Measurements from ENCODE around the genes CPED1, PTPRZ1, FEZF1, CADPS2 and TMEM229A.

- PRO-cap, 2 experiments, result no peak in any of the 2 experiments
Measured at GRCh38 chr7:117830436-117830934, 42.8 kb downstream of the CTTNBP2 start.

DNA sequence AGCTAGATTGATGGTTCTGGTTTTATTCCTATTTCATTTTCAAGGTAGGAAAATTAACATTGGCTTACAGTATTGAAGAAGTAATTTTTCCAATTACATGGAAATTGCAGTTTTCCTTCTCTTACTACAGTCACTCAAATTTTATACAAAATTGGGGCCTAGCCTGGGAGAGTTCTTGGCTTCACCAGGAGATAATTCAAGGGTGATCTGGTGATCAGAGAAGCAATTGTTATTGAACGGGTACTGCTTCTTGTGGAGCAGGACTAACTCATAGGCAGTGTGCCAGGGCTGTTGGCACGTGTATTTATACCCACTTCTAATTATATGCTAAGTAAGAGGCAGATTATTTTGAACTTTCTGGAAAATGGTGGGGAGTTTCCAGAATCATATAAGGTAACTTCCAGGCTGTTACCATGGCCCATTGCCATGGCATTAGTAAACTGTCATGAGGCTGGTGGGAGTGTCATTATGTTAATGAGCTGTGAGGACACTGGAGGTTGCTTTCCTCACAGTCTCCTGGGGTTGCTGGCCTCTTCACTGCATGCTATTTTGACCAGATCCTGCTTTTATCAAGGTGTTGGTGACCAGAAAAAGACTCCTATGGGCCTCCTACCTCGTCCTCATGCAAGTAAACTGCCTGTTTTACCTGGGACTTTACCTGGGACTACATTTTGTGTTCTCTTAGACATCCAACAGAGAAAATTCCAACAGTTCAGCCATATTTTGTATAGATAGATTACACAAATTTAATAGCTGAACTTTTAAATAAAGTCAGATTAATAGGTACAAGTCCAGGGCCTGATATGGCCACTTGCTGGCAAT lies 122.6 kb downstream of the KCND2 start:
- PRO-cap, 2 experiments, result no peak in any of the 2 experiments

- PRO-cap, 2 experiments, result peak in 1 of 2 experiments; most common plus-strand start chr7:120988689 (in 1); most common minus-strand start chr7:120988678 (in 1)
Measured at GRCh38 chr7:120988553-120989487, at the start of gene CPED1. TSS of gene CPED1 (plus strand) at chr7:120988711.

- PRO-cap, 2 experiments, result no peak in any of the 2 experiments
Measured at GRCh38 chr7:120990211-120990446, 1.6 kb downstream of the CPED1 start.

DNA sequence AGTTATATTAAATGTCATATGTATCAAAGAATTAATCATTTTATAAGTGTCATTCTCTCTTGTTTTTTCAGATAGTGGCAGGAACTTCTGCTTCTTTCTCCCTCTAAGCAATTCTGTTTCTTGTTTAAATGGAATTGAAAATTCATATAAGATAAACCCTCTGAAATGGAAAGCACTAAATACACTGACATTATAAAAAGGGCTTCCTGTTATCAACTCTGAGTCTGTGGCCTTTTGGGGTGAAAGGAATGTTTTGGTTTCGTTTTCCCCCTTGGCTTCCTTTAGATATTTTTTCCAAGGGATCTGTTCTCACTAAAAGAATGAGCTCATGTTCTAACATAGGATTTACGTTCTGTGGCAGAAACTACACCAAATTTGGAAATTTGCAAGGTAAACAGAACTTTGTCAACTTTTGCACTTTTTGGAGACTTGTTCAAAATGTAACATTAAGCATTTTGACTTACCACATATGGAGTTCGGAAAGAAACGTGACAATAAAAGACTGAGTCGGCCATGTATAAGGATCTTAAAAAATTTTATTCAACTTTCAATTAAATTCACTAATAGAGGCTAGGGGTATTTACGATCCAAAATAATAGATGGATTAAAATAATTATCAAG lies 11.5 kb downstream of the CPED1 start:
- PRO-cap, 2 experiments, result no peak in any of the 2 experiments

- PRO-cap, 2 experiments, result no peak in any of the 2 experiments
Measured at GRCh38 chr7:121111682-121112856, 123.6 kb downstream of the CPED1 start.

GRCh38 chr7:121259987-121260672 lies 68.7 kb upstream of the WNT16 start:
- PRO-cap, 2 experiments, result no peak in any of the 2 experiments

DNA sequence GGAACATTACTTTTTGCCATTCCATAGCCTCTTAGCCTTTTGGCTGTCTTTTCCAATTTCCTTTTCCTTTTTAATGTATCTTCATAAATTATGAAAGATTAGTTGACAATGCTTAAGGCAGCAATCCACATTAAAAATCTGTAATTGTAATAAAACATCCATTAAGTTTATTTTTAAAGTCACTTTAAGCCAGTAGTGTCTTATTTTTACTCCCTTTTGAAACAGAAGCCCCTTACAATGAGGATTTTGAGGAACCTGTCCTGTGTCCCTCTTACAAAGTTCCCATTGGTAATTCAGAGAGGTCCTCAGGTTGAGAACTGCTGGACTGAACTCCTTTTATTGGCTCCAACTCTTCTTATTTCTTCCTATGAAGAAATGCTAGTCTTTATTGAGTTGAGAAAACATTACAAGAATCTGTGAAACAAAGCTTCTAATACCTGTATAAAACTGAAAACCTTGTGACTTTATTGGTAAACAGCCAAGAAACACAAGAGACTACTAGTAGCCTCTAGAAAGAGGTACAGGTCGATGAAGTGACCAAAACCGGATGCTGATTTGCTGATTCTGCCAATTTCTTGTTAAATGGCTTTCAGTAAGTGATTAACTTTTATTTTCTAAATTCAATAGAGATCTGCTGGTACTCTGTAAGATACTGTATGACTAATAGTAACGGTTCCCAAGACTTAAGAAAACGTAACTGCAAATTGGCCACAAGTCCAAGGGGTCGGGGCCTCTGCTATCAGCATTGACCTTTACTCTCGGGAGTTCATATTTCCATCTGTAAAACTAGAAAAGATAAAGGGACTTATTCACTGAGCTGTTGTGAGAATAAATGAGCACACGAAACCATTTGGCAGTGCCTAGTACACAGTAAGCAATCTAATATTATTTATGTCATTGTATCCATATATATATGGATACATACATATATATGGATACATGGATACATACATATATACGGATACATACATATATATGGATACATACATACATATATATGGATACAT lies 1.6 kb downstream of the FAM3C start:
- PRO-cap, 2 experiments, result peak in 1 of 2 experiments; most common plus-strand start position 518 of the sequence (in 1)

DNA sequence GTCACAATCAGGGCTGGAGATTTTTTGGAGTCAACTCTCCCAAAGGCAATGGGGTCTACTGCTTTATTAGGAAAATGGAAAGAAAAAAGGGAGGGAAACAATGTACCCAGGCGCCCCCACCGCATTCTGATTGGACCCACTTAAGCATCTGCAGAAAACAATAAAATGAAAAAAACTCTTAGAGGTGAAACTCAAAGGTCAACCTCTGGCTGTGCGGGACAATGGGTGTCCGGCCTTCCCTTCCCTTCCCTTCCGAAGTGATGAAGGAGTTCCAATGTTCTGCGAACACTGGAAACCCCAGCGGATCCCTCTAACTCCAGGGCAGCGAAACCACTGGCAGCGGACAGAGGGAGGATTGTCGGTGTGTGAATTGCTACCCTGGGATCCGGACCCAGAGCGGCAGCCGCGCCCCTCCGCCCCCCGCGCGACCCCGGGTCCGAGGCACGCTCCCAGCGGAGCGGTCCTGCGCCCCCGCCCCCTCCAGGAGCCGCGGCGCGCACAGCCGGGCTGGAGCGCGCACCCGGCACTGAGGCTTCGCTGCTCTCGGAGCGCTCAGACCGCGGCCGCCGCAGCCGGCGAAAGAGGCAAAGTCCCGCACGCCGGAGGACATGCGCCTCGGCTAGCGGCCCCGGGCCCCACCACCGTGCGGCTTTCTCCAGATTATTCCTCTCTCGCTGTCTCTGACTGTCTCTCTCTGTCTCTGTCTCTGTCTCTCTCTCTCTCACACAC lies at the start of gene PTPRZ1:
Gene PTPRZ1 (plus strand): TSS at position 555 of the 729 bp plus-strand sequence.
- PRO-cap, 2 experiments, result no peak in any of the 2 experiments

DNA sequence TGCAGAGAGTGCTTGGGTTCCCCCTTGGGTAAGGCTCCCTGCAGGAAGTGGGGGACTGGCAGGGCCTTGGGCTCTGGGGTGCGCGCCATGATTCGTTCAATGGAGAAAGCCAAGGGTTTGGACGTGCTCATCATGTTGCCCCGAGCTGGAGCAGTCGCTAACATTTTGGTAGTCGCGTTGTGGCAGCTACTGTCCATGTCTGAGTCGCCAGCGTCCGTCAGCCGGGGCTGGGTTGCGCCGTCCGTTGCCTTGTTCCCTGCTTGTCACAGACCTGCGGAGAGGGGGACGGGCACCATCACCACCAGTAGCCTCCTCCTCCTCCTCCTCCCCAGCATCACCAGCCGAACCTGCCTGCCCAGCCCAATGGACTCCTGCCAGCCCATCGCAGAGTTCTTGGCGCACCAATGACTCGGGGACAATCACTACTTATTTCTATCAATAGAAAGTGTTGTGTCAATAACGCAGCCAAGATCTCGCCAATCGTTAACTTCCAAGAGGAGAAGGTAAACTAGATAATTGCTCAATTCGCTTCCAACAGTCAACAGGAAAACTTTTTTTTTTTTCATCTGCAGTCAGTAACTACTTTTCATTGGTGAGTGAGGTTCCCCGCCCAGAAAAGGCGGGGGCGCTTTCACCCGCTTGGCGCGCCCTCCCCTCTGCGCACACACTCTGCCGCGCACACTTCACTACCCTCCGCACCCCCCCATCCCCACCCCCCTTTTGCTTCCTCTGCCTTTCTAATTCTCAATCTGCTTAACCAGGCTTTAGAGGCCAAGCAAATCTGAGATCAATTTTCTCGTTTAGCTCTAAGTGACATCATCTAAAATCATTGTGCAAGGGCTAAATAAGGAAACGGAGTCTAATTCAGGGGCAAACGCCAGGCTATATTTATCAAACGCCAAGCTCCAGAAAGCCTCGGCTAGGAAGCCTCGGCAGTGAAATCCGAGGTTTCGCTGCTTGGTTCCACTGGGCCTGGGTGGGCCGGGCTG lies at the start of gene FEZF1:
Gene FEZF1 (minus strand): TSS at position 510 of the 989 bp plus-strand sequence.
- PRO-cap, 2 experiments, result peak in 2 of 2 experiments; most common plus-strand start position 667 of the sequence (in 2)

- PRO-cap, 2 experiments, result no peak in any of the 2 experiments
Measured at GRCh38 chr7:122834028-122834482, 52.2 kb downstream of the CADPS2 start.

- PRO-cap, 2 experiments, result peak in 2 of 2 experiments; most common plus-strand start chr7:122886841 (in 2); most common minus-strand start chr7:122886460 (in 2)
Measured at GRCh38 chr7:122886357-122887113, at the start of gene CADPS2. TSS of gene CADPS2 (minus strand) at chr7:122886460.

DNA sequence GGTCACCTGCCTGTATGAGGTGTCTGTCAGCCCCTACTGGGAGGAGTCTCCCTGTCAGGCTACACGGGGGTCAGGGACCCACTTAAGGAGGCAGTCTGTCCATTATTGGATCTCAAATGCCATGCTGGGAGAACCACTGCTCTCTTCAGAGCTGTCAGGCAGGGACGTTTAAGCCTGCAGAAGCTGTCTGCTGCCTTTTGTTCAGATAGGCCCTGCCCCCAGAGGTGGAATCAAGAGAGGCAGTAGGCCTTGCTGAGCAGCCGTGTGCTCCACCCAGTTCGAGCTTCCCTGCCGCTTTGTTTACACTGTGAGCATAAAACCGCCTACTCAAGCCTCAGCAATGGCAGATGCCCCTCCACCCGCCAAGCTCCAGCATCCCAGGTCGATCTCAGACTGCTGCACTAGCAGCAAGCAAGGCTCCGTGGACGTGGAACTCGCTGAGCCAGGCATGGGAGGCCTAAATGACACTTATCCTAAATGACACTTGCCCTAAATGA lies 6.9 kb upstream of the ASB15 start:
- PRO-cap, 2 experiments, result no peak in any of the 2 experiments

DNA sequence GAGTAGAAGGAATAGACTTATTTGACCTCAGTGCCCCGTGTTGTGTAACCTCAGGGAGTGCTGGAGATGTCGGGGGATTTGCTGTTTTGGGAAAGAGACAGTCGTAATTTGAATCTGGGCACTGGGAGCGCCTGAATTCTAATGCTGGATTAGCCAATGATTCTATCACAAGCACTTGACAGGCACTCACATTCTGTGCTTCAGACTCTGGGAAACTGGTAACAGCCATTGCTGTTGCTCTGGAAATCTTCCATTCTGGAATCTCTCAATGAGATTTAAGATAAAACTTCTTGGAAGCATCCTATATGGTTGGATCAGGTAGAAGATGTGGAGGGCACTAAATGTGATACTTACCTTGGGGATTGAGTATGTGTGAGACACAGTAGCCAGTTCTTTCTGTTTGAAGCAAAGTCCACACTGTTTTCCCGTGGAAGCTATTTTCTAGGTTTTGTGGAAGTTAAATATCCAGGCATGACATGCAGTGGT lies 13.6 kb upstream of the LMOD2 start:
- PRO-cap, 2 experiments, result no peak in any of the 2 experiments

GRCh38 chr7:123643772-123644626 lies 11.7 kb upstream of the LMOD2 start:
- PRO-cap, 2 experiments, result no peak in any of the 2 experiments

- PRO-cap, 2 experiments, result no peak in any of the 2 experiments
Measured at GRCh38 chr7:123645247-123646043, 10.2 kb upstream of the LMOD2 start.

- PRO-cap, 2 experiments, result no peak in any of the 2 experiments
Measured at GRCh38 chr7:123763134-123763462, 14.3 kb upstream of the WASL start.

DNA sequence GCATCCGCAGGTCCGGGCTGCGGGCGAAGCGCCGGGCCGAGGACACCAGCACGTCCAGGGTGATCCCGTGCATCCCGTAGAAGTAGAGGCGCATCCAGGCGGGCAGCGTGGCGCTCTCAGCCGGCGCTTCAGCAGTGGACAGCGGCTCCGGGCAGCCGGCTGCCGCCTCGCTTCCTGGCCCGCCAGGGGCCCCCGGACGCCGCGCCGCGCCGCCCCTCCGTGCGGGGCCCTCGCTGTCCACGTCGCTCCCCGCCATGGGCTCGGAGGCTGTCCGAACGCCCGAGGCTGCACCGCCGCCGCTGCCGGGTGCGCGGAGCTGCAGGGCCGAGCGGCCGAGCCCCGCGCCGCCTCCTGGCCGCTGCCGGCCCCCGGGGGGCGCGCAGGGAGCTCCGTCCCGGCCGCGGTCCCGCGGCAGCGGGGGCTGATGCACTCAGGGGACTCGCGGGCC lies at the start of gene TMEM229A:
Gene TMEM229A (minus strand): TSS at position 320 of the 448 bp plus-strand sequence.
- PRO-cap, 2 experiments, result no peak in any of the 2 experiments

DNA sequence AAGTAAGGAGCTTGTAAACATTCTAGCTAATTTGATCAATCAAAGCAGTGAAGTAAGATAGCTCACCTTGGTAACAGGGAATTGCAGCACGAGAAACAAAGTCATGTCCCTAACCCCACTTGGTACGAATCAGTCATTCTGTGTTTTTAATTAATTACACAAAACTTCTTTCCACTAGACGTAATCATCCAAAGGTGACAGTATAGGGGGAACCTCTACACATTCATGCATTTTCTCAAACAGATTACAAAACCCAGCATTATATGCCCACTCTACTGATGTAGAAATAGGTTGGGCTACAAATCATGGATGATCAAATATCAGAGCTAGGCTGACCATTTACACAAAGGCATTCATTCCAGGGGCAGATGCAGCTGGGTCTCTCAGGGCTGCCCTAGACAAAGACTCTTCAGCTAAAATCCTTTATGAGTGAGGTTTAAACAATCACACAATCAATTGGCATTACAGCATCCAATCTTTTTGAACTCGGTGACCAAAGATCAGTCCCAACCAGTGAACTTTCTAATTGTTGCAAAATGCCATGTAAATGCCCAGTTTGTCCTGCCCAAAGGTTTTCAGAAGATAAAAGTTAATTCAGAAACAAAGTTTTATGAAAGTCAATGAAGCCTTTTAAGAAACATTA lies 41.3 kb downstream of the GPR37 start:
- PRO-cap, 2 experiments, result no peak in any of the 2 experiments

DNA sequence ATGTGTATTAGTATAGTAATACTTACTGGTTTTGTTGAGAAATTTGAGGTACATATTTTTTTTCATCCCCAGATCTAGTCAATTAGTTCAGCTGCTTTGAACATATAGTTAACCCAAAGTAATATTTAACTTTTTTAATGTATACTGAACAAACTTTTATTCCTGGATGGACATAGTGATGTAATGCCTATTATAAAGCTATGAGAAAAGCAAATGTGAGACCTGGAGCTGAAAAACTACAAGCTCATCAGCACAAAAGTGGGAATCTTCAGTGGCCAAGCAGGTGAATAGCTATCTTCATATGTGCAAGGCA lies 472.1 kb upstream of the POT1 start:
- PRO-cap, 2 experiments, result no peak in any of the 2 experiments